Metastatic Liver Carcinoma in the Adrenal Gland (tissue), 2 donors: ENCODE measurements around the gene TTC23L.

- PRO-cap, 2 experiments, result no peak in any of the 2 experiments
These were observed 142.9 kb upstream of the TARS1 start for GRCh38 chr5:33297805-33298248.

DNA sequence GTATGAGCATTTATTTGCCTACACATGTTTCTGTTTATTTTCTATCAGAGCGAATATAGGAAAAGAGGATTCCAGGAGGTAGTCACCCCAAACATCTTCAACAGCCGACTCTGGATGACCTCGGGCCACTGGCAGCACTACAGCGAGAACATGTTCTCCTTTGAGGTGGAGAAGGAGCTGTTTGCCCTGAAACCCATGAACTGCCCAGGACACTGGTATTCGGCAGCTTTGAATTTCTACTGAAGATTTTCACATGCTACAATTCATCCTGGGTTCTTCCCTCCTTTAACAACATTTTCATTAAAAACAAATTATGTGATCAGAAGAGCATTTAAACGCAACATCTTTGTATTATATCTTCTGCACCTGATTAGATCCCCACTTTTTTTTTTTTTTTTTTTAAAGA lies 18.9 kb downstream of the TARS1 start:
- PRO-cap, 2 experiments, result no peak in any of the 2 experiments

DNA sequence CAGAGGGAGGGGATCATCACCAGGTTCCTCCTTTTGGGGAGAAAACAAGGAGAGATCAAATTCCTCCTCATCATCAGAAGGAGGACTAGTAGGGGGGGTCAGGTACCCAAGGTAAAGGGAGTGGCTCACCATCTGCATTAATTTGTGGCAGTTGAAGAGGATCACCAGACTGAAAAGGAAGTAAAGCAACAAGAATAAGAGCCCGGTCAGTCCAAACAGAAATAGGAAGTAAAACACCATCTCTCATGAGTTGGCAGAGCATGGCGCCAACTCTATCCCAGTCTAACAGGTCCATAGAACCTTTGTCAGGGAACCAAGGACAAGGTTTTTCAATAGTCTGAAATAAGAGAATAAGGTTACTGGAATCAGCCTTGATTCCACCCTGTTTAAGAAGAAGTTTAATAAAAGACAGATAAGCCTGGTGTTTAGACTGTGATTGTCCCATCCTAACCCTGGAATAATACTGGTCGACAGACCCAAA lies 189.0 kb upstream of the RAI14 start:
- PRO-cap, 2 experiments, result no peak in any of the 2 experiments

DNA sequence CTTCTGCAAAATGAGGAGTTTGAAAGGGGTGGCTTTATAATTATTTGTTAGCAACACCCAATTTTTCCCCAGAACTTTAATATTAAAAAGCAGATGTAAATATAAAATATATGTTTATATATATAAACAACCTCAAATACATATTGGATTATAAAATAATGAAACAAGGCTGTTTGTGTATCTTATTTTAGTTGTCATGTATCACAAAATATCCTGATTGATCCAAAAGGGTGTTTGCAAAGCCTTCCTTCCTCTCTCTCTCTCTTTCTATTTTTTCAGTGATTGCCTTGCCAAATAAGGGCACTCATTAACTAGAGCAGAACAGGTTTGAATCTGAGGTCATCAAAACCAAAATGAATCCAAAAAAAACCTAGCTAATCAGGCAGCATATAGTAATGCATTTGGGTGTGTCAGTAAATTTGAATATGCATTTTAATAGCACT lies 172.0 kb upstream of the RAI14 start:
- PRO-cap, 2 experiments, result peak in 1 of 2 experiments; most common minus-strand start position 269 of the sequence (in 1)

DNA sequence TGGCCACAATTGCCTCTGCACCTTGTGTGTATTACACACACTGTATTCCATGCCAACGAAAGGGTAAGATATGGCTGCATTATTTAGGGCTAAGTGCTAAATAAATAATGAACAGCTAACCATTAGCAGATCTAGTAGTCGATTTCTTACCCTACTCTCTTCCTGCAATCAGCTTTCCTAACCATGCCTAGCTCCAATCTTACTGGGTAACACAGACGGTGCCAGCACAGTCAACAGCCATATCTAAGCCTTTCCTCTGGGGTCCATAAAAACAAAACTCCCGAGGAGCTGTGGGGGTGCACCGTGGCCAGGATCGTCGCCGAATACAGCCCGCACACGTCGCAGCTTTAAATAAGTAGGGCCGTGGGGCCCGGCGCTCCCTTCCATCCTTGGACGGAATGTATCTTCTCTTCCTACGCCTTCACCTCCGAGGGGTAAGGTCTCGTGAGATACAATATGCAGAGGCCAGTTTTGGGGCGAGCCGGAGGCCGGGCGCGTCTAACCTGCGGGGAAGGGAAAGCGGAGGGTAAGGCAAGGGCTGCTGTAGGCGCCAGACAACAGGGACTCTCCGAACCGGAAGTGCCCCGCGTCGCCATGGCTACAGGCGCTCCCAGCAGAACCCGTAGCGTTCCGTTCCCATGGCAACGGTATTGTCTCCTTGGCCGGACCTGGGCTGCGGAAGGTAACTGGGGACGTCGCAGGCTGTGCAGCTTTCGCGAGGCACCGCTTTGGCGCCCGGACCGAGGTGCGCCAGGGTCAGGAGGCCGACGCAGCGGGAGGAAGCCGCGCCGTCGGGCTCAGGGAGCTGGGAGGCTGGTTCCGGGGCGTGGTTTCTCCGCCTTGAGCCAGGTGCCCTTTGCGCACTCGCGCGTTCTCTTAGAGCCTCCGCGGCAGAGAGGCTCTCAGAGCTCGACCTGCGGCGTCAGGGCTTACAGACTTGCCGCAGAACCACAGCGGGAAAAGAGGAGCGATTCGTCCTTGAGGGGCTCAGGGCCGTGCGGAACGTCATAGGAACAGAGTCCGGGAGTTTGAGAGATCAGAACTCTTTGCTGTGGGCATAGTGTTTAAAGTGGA lies at the start of gene TTC23L:
Gene TTC23L (plus strand): TSS at position 650 of the 1,074 bp plus-strand sequence.
- PRO-cap, 2 experiments, result peak in 1 of 2 experiments; most common plus-strand start position 884 of the sequence (in 1)

DNA sequence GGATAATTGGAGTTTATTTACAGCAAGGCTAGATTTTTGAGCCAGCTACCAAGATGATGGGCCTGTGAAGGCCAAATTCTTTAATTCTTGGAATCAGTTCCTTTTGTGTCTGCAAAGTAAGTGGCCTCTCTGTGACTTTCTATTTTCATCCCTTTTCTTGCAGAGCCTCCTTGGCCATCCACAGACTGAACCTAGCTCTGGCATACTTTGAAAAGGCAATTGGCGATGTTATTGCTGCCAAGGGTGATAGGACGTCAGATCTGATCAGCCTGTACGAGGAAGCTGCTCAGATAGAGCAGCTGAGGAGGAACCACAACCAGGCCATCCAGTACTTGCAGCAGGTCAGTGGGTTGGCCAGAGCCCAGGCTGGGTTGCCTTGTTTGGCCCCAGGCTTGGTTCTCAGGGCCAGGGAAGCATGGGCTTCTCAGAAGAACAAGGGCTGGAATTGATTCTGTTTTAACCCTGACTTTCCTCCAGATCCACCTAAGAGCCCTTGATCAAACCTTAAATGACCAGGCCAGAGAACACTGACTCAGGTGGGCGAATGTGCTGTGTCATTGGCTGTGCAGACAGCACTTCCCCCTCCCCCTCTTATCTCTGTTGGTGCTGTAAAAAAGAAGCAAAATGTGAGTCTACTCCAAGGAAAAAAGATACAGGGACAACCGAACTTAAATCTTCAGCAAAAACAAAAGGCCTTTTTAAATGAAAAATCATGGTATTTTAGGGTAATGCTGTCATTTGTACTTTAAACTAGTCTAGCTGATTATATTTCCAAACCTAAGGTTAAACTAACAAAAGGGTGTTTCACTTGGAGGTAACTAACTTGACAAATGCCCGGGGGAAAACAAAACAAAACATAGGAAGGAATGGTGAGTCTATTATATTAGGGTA lies 28.0 kb downstream of the TTC23L start:
- PRO-cap, 2 experiments, result no peak in any of the 2 experiments

DNA sequence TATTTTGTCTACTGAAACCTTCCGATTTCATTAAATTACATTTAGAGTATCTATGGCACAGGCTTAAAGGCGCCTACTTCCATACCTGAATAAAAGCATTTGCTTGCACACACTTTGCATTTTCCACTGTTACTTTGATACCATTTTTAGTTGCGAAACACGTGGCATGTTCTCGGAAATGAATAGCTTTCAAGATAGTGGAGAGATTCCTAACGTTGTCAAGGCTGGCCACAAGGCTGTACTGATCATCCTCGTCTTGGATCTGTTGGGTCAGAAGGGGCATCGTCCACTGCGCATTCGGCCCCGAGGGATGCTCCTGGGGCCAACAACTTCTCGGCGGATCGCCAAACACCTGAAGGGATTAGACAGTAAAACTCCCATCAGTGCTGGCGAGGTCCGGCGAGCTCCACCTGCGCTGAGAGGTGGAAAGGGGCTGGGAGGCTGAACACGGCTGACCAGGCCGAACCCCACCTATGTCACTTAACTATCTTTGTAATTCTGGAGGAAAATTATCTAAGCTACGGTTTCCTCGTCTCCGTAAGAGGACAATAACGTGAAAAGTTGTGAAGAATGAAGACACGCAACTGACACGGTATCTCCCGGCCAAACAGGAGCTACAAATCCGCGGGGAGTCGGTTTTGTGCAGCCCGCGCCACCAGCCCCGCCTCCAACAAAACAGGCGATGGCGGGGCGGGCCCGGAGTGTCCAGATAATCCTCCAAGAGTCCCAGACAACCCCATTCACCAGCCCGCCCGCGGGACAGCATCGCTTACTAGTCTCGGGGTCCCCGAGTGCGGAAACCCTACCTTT lies 489 bp downstream of the RAD1 start:
- PRO-cap, 2 experiments, result no peak in any of the 2 experiments

- PRO-cap, 2 experiments, result no peak in any of the 2 experiments
These were observed 58.3 kb downstream of the PRLR start for GRCh38 chr5:35171909-35172421.

- PRO-cap, 2 experiments, result no peak in any of the 2 experiments
These were observed 1.9 kb downstream of the PRLR start for GRCh38 chr5:35228208-35228904.

DNA sequence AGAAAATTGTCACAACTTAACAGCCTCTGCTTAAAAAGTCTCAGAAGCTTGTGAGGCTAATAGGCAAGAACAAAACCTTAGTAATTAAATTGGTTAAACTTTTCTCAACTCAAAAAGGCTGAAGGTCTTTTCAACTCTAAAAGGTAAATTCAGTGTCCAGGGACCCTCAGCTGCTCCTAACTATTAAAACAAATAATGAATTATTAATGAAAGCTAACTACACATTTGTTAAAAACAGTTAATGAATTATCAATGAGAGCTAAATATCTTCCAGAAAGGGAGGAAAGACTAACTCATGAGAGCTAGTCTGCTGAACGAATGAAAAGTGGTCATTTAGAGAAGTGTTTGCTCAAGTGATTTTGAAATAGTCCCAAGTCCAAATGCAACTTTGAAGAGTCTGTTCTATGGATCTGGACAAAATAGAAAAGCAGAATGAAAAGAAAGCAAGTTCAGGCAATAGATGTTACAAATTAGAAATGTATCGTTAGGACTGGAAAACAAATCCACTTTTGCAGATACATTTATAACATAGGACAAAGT lies 133.9 kb upstream of the SPEF2 start:
- PRO-cap, 2 experiments, result no peak in any of the 2 experiments

GRCh38 chr5:35822382-35823027 lies 34.2 kb upstream of the IL7R start:
- PRO-cap, 2 experiments, result no peak in any of the 2 experiments

DNA sequence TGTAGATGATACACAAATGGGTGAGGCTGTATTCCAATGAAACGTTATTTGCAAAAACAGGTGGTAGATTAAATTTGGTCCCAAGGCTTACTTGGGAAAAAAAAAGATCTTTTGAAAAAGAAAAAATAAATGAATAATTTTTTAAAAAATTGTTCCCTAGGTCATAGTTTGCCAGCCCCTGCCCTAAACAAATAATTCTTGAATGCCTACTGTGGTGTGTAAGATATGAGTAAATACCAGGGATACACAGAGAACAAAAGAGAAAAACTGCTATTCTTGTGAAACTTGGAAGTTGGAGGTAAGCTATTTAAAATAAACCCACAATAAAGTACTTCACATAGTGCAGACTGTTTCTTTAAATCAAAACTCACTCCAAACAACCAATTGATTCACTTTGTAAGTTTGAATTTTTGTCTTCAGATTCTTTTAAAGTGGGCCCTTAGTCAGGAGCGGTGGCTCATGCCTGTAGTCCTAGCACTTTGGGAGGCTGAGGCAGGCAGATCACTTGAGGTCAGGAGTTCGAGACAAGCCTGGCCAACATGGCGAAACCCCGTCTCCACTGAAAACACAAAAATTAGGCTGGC lies 727 bp upstream of the IL7R start:
- PRO-cap, 2 experiments, result no peak in any of the 2 experiments

GRCh38 chr5:35869587-35869963 lies 12.9 kb downstream of the IL7R start:
- PRO-cap, 2 experiments, result no peak in any of the 2 experiments

- PRO-cap, 2 experiments, result no peak in any of the 2 experiments
These were observed 4.3 kb downstream of the SKP2 start for GRCh38 chr5:36155961-36156772.

GRCh38 chr5:36242650-36242992 lies 896 bp upstream of the NADK2 start:
- PRO-cap, 2 experiments, result peak in 2 of 2 experiments; most common plus-strand start chr5:36242711 (in 1); most common minus-strand start chr5:36242882 (in 2)

- PRO-cap, 2 experiments, result no peak in any of the 2 experiments
These were observed 116.5 kb upstream of the RANBP3L start for GRCh38 chr5:36418156-36418565.

DNA sequence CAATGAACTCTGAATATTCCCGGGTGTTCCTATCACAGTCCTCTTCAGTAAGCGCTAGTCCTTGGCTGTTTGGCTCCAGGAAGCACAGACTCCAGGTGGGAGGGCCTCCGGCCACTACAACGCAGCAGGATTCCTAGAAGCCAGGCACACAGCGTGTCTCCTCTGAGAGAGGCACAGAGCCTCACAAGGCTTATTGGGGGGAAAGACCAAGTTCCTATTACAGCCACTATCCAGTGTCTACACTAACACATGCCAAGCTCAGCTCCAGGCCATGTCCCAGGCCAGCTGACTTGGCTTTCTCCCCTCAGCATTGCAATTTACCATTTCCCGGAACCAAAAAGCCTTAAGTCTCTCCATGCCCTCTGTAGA lies 84.6 kb upstream of the SLC1A3 start:
- PRO-cap, 2 experiments, result no peak in any of the 2 experiments

- PRO-cap, 2 experiments, result no peak in any of the 2 experiments
These were observed 71.1 kb upstream of the SLC1A3 start for GRCh38 chr5:36535257-36535795.

GRCh38 chr5:36657777-36658282 lies 51.4 kb downstream of the SLC1A3 start:
- PRO-cap, 2 experiments, result no peak in any of the 2 experiments

DNA sequence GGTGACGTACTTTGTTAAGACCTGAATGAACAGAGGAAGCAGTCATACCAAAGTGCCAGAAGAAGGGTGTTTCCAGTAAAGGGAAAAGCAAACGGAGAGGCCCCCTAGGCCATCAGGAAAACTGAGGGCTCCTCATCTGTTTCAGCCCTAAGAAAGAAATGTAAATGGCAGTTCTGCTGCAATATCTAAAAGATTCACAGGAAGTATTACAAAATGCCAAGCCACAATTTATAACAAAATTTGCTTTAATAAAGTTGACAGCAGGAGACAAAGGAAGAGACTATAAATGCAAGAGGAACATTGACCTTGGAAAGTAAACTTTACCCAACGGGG lies 71.3 kb downstream of the SLC1A3 start:
- PRO-cap, 2 experiments, result no peak in any of the 2 experiments